Stomach (tissue), 7 donors: ENCODE measurements around the genes H2BC4, H4C5, BTN1A1 and ZNF322.

DNA sequence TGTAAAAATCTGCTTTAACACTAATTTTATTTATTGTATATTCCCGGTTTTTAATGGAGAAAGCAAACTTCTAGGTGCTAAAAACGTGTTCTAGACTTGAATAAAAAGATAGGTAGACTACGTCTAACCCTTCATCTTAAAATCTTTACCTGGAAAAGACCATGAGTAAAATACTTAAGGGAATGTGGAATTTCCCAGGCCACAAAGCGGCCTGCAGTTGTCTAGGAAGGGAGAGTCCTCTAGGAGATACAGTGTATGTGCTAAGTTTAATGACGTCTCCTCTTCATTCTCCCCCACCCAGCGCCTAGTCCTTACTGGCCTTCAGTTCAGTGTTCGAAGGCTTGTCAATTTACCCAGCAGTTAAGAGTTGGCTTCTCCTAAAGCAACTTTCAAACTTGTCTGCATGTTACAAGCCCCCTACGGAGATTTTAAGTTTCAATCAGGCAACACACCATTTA is 1.4 kb downstream of the H2BC4 start:
- PRO-cap, result no peak
- RAMPAGE, long total RNA, 5 experiments, result no peak in any of the 5 experiments
- RRBS, result no CpG with 5 or more reads among the region's 8 CpGs

- PRO-cap, result bidirectional peak, plus-strand start at chr6:26124172, minus-strand start at chr6:26123926
- RAMPAGE, long total RNA, 5 experiments, result start-site peak on the minus strand in 4 of 5 experiments, at chr6:26123808-26123937 at its widest, 944 to 15,100 reads per replicate
- RRBS, result no CpG with 5 or more reads among the region's 16 CpGs
Observed at GRCh38 chr6:26123669-26124024, at the start of gene H2BC4. TSS of gene H2BC4 (minus strand) at chr6:26123926.

- PRO-cap, result bidirectional peak, plus-strand start at chr6:26204496, minus-strand start at chr6:26204467; bidirectional peak, plus-strand start at chr6:26204610, minus-strand start at chr6:26204676
- RAMPAGE, long total RNA, 5 experiments, result start-site peak on the plus strand in 2 of 5 experiments, at chr6:26204551-26204613 at its widest, 337 to 10,052 reads per replicate
- RRBS, result under 1% methylated on average over 4 of the region's 56 CpGs
Observed at GRCh38 chr6:26204303-26205182, at the start of gene H4C5. TSS of gene H4C5 (plus strand) at chr6:26204610.

DNA sequence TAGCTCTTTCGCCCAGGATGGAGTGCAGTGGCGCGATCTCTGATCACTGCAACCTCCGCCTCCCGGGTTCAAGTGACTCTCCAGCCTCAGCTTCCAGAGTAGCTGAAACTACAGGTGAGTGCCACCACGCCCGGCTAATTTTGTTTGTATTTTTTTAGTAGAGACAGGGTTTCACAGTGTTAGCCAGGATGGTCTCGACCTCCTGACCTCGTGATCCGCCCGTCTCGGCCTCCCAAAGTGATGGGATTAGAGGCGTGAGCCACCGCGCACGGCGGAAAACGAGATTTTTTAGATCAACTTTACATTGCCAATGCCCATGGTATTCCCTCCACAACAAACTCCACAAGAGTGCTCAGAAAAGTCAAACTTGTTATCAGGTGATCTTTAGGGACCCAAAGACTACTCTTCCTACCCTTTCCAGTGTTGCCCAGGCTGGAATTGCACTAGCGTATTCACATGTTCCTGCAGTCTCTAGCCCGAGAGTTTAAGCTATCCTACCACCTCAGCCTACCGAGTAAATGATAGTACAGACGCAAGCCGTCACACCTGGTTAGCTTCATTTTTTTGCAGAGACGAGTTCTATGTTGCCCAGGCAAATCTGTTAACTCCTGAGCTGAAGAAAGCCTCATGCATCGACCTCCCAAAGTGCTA is 1.2 kb downstream of the H2BC8 start:
- PRO-cap, result no peak
- RAMPAGE, long total RNA, 5 experiments, result no peak in any of the 5 experiments
- RRBS, result no CpG with 5 or more reads among the region's 25 CpGs

DNA sequence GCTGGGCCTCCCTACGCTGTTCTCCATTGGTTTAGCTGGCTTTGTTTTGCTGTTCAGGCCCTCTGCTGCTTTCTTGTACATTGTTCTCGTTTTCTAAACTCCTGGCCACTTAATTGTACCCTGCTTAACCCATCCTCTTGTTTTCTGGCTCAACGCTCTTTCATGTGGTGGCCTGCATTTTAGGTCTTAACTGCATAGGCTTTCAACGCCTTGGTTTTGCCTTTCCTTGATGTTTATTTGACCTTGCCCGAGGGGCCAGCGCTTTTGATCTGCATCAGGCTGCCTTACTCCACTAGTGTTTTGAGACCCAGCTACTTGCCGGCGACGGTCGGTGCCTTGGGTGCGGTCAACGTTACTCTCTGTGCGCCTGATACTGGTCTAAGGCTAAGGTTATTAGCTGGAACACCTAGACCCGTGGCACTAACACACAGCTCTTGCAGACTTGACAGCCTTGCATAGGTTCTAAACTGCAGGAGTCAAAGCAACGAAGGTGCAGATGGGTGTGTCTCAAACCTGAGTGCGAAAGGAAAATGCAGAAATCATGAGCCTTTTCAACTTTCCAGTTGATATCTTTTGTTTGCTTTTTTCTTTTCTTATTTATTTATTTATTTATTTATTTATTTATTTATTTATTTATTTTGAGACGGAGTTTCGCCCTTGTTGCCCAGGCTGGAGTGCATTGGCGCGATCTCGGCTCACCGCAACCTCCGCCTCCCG is 992 bp downstream of the H3C6 start:
- PRO-cap, result no peak
- RAMPAGE, long total RNA, 5 experiments, result no peak in any of the 5 experiments
- RRBS, result no CpG with 5 or more reads among the region's 24 CpGs

- PRO-cap, result no peak
- RAMPAGE, long total RNA, 5 experiments, result no peak in any of the 5 experiments
- RRBS, result no CpG with 5 or more reads among the region's 2 CpGs
Observed at GRCh38 chr6:26243728-26244276, 3.0 kb downstream of the H4C7 start.

- PRO-cap, result bidirectional peak, plus-strand start at chr6:26286521, minus-strand start at chr6:26286293
- RAMPAGE, long total RNA, 5 experiments, result no peak in any of the 5 experiments
- RRBS, result no CpG with 5 or more reads among the region's 18 CpGs
Observed at GRCh38 chr6:26286154-26286770, 928 bp upstream of the H4C8 start.

DNA sequence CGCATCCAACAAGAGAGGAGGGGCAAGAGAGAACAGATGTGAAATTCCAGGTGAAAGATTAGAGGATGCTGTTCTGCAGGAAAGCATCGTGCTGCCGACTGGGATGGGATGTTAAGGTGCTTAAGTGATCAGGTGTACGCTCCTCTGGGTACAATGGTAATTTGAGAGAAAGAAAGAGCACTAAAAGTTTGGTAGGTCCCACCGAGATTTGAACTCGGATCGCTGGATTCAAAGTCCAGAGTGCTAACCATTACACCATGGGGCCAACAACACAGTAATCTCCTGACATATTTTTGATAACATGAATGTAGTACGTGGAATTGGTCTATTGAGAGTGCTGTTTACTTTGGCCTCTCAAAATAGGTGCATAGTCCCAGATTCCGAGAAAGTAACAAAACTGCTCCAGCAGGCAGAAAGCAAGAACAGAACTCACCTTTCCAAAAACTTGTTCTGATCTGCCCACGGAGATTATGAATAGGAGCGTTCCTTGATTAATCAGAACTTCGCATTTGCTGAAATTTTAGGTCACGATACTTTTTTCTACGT is 26.3 kb upstream of the H4C8 start:
- PRO-cap, result no peak
- RAMPAGE, long total RNA, 5 experiments, result no peak in any of the 5 experiments
- RRBS, result no CpG with 5 or more reads among the region's 14 CpGs

DNA sequence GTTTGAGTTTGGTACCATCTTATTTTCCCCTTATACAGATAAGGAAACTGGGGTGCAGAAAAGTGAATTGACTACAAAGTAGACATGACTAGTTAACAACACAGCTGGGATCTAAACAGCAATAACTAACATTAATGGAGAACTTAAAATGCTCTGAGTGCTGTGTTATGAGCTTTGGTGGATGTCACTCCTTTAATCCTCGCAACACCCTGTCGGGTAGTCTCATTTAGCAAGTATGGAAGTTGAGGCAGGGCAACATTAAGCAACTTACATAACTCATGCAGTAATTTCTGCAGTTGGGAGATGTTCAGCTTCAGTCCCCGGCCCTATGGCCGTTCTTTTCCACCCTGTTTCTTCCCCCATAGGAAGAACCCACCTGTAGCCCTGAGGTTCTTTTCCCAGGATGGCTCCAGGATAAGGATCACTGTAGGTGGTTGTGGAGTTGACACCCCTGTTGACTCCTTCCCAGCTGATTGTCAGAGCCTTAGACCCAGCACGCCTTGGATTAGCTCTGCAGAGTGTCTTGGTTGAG is 11.9 kb downstream of the BTN3A1 start:
- PRO-cap, result no peak
- RAMPAGE, long total RNA, 5 experiments, result start-site peak on the plus strand in 1 of 5 experiments, centred at position 341 of the sequence, 10 reads per replicate
- RRBS, result no CpG with 5 or more reads among the region's 5 CpGs

DNA sequence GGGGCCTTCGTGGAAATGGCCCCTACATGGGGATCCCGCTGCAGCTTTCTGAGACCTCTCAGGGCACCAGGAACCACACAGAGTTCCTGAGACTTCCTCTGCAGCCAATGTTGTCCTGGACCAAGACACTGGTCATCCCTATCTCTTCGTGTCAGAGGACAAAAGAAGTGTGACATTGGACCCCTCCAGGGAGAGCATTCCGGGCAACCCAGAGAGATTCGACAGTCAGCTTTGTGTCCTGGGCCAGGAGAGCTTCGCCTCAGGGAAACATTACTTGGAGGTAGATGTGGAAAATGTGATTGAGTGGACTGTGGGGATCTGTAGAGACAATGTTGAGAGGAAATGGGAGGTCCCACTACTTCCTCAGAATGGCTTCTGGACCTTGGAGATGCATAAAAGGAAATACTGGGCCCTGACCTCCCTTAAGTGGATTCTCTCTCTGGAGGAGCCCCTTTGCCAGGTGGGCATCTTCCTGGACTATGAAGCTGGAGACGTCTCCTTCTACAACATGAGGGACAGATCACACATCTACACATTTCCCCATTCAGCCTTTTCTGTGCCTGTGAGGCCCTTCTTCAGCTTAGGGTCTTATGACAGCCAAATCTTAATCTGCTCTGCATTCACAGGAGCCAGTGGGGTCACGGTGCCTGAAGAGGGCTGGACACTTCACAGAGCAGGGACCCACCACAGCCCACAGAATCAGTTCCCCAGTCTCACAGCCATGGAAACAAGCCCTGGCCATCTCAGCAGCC is 9.5 kb upstream of the BTN3A3 start:
- PRO-cap, result no peak
- RAMPAGE, long total RNA, 5 experiments, result start-site peak on the plus strand in 1 of 5 experiments, centred at position 380 of the sequence, 27 reads per replicate
- RRBS, result no CpG with 5 or more reads among the region's 8 CpGs

DNA sequence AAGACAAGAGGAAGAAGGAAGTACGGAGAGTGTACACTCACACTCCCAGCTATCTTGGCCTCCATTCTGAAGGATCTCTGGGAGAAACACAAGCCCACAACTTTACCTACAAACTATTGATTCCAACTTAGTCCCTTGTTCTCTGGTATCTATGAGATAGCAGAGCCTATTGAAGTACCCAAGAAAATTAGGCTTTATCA is 1.0 kb upstream of the BTN3A3 start:
- PRO-cap, result no peak
- RAMPAGE, long total RNA, 5 experiments, result no peak in any of the 5 experiments
- RRBS, result no CpG with 5 or more reads among the region's 1 CpG

DNA sequence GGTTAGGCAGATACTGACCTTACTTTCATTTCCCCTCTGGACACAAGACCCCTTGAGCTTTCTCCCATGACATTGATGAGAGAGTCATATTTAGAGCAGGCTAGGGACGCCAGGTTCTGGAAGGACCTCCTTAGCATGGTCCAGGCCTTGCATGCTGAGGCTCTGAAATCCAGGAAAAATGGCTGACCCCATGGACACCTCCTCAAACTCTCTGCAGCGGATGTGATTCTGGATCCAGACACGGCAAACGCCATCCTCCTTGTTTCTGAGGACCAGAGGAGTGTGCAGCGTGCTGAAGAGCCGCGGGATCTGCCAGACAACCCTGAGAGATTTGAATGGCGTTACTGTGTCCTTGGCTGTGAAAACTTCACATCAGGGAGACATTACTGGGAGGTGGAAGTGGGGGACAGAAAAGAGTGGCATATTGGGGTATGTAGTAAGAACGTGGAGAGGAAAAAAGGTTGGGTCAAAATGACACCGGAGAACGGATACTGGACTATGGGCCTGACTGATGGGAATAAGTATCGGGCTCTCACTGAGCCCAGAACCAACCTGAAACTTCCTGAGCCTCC is 6.2 kb upstream of the BTN2A1 start:
- PRO-cap, result no peak
- RAMPAGE, long total RNA, 5 experiments, result start-site peak on the plus strand in 3 of 5 experiments, centred at positions 91 to 248 of the sequence, 5 to 20 reads per replicate
- RRBS, result no CpG with 5 or more reads among the region's 12 CpGs

GRCh38 chr6:26474491-26474869 is 16.7 kb downstream of the BTN2A1 start:
- PRO-cap, result no peak
- RAMPAGE, long total RNA, 5 experiments, result no peak in any of the 5 experiments
- RRBS, result no CpG with 5 or more reads among the region's 1 CpG

DNA sequence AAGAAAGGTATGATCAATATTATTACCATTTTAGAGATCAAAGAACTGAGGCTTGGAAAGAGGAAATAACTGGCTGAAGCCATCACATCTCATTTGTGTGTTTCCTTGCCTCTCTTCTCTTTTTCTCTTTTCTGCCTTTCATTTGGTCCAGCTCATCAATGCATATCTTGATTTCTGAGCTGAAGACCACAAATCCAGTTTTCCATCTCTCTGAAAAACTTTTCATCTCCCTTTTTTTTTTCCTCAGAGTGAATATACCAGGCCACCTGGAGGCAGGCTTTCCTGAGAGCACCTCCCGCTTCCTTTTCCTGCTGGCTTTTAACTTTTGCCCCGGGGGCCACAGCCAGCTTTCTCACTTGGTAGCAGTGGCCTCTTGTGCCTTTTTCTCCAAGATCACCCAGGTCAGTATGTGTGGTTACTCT is at the start of gene BTN1A1:
Gene BTN1A1 (plus strand): TSS at position 346 of the 422 bp plus-strand sequence.
- PRO-cap, result no peak
- RAMPAGE, long total RNA, 5 experiments, result no peak in any of the 5 experiments
- RRBS, result no CpG with 5 or more reads among the region's 2 CpGs

GRCh38 chr6:26532671-26533602 is 5.2 kb upstream of the HMGN4 start:
- PRO-cap, result unidirectional peak, minus-strand start at chr6:26532995
- RAMPAGE, long total RNA, 5 experiments, result no peak in any of the 5 experiments
- RRBS, result no CpG with 5 or more reads among the region's 29 CpGs

GRCh38 chr6:26575288-26575805 is 21.4 kb upstream of the ABT1 start:
- PRO-cap, result no peak
- RAMPAGE, long total RNA, 5 experiments, result no peak in any of the 5 experiments
- RRBS, result no CpG with 5 or more reads among the region's 12 CpGs

DNA sequence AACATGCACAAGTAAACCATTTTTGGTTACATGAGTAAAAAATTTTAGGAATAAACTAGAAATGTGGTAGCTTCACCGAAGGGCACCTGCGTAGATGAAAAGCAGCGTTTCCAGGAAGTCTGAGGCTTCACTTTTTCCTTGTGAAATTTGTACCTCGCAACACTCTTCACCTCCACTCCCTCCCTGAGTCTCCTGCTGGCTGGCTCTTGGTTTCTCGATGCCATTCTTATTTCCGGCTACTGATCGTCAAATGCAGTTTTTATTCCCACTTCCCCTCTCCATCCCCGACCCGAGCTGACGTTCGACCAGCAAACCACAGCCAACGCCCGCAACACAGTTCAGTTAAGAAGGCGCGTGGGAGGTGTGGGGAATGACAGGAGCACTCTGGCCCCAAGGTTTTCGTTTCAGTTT is 19.5 kb upstream of the ABT1 start:
- PRO-cap, result no peak
- RAMPAGE, long total RNA, 5 experiments, result no peak in any of the 5 experiments
- RRBS, result no CpG with 5 or more reads among the region's 16 CpGs

DNA sequence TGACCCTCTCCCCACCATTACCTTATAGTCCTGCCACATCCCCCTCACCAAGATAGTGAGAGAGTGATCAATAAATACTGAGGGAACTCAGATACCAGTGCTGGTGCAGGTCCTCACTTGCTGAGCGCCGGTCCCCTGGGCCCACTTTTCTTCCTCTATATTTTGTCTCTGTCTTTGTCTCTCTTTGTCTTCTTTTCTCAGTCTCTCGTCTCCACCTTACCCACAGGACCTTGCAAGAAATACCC is 17.4 kb downstream of the ZNF322 start:
- PRO-cap, result no peak
- RAMPAGE, long total RNA, 5 experiments, result no peak in any of the 5 experiments
- RRBS, result no CpG with 5 or more reads among the region's 3 CpGs

GRCh38 chr6:26659133-26660463 is at the start of gene ZNF322:
TSS of gene ZNF322 (minus strand) at chr6:26659746.
- PRO-cap, result bidirectional peak, plus-strand start at chr6:26659885, minus-strand start at chr6:26659715
- RAMPAGE, long total RNA, 5 experiments, result start-site peak on the minus strand in 5 of 5 experiments, at chr6:26659681-26659752 at its widest, 21 to 185 reads per replicate
- RRBS, result 2% methylated on average over 13 of the region's 61 CpGs

DNA sequence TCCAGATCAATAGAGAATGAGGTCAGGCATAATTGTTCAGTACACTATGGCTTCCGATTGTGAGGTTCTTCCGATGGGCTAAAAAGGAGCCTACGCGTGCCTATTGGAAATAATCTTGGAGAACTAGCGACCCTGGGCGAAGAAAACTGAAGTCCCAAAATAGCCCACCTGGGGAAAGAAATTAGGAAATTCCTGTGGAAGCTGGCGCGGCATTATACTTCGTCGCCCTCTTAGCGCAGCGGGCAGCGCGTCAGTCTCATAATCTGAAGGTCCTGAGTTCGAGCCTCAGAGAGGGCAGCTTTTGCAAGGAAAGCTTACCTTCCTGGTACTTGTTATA is 83.5 kb upstream of the ZNF322 start:
- PRO-cap, result no peak
- RAMPAGE, long total RNA, 5 experiments, result no peak in any of the 5 experiments
- RRBS, result no CpG with 5 or more reads among the region's 15 CpGs